Gastrocnemius medialis (tissue), 3 donors: ENCODE data around the genes SLC25A48 and KIF20A.

GRCh38 chr5:135705694-135706519, 127.1 kb upstream of the CXCL14 start:
- PRO-cap: no peak
- RAMPAGE, long total RNA, 3 experiments: no peak in any of the 3 experiments

DNA sequence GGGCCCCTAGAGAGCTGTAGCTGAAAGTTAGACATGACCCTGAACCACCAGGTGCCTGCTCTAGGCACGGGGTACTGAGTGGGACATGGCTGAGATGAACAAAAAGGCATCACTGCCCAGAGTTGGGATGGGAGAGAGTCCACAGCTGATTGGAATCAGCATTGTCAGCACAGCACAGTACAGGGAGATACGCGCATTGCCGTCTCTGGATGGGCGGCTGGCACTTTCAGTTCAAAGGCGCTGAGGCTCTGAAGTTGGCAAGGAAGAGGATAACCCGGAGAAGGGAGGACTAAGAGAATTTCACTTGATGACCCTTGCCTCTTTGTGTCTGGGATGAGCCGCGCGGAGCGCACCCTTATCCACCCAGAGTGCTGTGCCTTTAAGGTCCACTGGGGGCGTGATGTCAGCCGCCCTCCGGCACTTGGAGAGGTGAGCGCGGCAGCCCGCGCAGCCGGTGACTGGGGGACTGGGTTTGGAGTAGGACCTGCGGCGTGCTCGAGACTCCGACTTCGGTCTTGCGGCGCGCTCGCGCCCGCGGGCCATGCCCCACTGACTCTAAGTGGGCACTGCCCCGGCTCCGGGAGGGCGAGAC, at the start of gene SLC25A48:
Gene SLC25A48, plus strand, starts transcription at position 420 of the 592 bp plus-strand sequence.
- PRO-cap: unidirectional peak, plus-strand start at position 432 of the sequence
- RAMPAGE, long total RNA, 3 experiments: no peak in any of the 3 experiments

GRCh38 chr5:135951522-135952244, 3.1 kb downstream of the LECT2 start:
- PRO-cap: no peak
- RAMPAGE, long total RNA, 3 experiments: no peak in any of the 3 experiments

DNA sequence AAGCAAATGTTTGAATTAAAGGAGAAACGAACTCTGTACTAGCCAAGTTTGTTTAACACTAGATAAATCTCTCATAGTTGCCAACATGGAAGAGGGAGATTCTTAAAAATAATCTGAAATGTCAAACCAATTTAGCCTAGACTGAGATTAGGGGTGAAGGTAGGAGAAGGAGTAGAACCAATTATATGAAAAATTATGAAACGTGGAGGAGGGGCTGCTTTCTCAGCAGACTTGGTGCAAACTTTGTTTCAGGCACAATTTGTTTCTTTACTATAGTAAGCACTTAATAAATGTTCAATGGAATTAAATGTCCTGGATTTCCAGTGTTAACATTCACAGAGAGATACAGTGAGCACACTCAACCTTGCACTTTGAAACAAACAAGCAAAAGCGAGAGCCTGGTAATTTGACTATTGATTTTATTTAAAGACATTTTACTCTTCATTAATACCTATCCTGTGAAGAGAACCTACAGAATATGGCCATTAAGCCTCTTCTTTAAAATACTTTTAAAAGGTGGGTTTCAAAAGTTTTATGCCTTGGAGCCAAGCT, 992 bp downstream of the LECT2 start:
- PRO-cap: no peak
- RAMPAGE, long total RNA, 3 experiments: no peak in any of the 3 experiments

GRCh38 chr5:136024346-136024547, 4.5 kb upstream of the TGFBI start:
- PRO-cap: no peak
- RAMPAGE, long total RNA, 3 experiments: no peak in any of the 3 experiments

- PRO-cap: no peak
- RAMPAGE, long total RNA, 3 experiments: no peak in any of the 3 experiments
Observed at GRCh38 chr5:136043684-136044554, 15.1 kb downstream of the TGFBI start.

GRCh38 chr5:136046112-136047070, 17.6 kb downstream of the TGFBI start:
- PRO-cap: no peak
- RAMPAGE, long total RNA, 3 experiments: no peak in any of the 3 experiments

GRCh38 chr5:136047153-136047527, 18.4 kb downstream of the TGFBI start:
- PRO-cap: no peak
- RAMPAGE, long total RNA, 3 experiments: no peak in any of the 3 experiments

DNA sequence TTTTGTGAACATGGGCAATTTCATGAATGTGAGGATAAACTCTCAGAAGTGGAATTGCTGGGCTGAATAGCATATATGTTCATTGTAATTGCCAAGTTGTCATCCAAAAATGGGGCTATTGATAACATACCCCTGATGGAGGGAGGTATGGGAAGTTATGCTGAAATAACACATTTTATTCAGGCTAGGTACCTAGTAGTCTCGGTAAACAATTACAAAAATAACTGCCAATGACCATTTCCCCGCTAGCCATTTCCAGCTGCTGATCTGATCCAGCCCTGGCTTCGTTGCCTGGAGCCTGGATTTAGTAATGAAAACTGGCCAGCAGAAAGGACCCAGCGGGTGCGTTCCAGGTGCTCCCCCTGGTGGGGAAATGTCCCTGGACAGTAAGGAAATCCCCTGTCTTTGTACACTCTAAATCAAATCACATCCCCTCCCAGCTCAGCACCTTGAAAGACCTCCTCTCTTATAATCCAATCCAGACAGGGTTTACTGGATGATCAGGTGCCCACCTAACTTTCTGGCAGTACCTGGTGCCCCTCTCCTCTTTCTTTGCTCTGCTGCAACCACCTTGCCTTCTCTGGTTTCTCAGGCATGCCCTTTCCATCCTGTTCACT, 50.3 kb upstream of the SMAD5 start:
- PRO-cap: no peak
- RAMPAGE, long total RNA, 3 experiments: no peak in any of the 3 experiments

GRCh38 chr5:137072553-137073186, 426.5 kb downstream of the SPOCK1 start:
- PRO-cap: no peak
- RAMPAGE, long total RNA, 3 experiments: no peak in any of the 3 experiments

DNA sequence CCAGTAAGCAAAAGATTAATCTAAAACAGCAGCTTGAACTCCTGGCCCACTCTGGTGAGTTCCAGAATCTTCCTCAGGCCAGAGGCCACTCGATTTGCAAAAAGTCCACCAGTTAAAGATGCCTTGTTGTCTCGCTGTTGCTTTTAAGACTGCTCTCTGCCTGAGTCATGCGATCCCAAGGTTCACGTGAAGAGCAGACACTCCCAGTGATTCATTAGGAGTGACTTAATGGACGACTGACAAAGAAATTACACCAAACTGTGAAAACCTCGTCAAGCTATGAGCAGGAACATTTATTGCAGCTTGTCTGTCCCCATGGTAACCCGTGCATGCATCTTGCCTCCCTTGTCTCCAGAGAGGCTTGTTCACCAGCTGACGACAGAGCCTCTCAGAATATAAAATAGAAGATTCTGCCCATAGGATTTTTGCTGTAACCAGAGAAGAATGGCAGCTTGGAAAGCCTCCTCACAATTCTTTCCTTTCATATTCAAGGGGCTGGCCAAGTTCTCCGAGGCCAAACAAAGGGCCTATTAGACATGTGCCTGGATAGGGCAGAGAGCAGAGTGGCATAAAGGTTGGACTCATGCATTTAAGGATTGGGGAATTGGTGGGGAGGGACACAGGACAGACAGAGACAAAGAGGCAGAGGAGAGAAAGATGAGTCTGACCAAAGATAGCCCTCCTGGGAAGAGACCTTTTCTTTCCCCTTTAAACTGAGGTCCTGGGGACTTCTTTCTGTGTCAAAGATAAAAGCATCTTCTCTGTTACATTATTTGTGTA, 352.6 kb downstream of the SPOCK1 start:
- PRO-cap: no peak
- RAMPAGE, long total RNA, 3 experiments: no peak in any of the 3 experiments

GRCh38 chr5:137254650-137255271, 244.4 kb downstream of the SPOCK1 start:
- PRO-cap: no peak
- RAMPAGE, long total RNA, 3 experiments: no peak in any of the 3 experiments

- PRO-cap: unidirectional peak, minus-strand start at chr5:137622068
- RAMPAGE, long total RNA, 3 experiments: no peak in any of the 3 experiments
Observed at GRCh38 chr5:137621924-137622165, 114.0 kb downstream of the KLHL3 start.

- PRO-cap: no peak
- RAMPAGE, long total RNA, 3 experiments: no peak in any of the 3 experiments
Observed at GRCh38 chr5:138054764-138055667, 22.1 kb upstream of the FAM13B start.

GRCh38 chr5:138178874-138179626, at the start of gene KIF20A:
KIF20A (plus strand) TSS chr5:138179112.
- PRO-cap: unidirectional peak, minus-strand start at chr5:138178955
- RAMPAGE, long total RNA, 3 experiments: start-site peak on the plus strand in 1 of 3 experiments, at chr5:138179108-138179154 at its widest, 6 reads per replicate

DNA sequence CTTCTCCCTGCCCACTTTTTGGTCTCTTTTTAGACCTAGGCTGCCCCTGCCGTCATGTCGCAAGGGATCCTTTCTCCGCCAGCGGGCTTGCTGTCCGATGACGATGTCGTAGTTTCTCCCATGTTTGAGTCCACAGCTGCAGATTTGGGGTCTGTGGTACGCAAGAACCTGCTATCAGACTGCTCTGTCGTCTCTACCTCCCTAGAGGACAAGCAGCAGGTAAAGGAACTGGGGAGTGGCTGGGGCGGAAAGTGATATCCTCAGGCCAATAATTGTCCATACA, 656 bp downstream of the KIF20A start:
- PRO-cap: no peak
- RAMPAGE, long total RNA, 3 experiments: no peak in any of the 3 experiments

GRCh38 chr5:138222767-138223356, 9.7 kb upstream of the CDC23 start:
- PRO-cap: no peak
- RAMPAGE, long total RNA, 3 experiments: no peak in any of the 3 experiments

DNA sequence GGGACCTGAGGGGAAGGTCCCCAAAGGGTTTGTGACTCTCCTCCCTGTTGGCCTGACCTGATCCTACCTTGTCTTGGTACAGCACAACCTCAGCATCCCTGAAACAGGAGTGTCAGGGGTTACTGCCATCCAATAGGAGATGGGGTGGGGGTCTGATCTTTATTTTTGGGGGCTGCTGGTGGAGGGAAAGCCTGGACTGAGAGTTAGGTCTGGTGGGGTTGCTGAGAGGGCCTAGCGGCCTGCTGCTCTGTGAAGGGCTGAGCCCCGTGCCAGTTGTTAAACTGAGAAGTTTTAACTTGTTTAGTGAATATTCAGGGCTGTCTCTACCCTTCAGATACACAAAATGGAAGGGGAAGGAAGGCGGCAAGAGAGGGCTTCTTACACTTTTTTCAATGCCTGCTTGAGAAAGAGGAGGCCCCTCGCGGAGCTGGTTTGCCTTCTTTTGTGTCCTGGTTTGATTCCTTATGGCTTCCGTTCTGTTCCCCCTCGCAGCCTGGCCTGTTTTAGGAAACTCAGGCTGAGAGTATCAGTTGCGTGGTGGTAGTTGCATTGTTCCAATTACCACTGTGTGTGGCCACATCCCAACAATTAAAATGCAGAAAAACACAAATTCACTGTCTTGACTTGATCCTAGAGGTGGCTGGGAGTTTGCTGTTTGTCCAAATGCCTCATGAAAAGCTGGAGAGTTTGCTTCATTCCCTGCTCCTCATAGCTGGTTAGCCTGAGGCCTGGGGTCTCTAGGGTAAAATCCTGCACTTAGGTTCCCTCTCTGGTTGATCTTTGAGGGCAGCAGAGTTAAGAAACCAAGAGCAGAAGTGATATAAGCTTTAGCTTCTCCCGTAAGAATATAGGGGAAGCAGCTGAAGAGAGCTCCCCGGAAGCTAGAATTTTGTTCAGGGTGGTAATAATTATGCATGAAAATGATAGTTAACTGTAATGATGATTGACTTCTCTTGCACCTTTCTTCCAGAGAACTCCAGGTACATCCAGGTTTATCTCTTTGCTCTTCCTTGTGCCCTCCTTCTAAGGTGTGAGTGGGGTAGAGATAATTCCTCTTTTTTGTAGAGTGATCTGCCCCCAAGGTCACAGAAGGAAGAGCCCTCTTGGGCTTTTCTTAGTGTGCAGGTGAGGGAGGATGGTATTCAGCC, 1.2 kb downstream of the FAM53C start:
- PRO-cap: no peak
- RAMPAGE, long total RNA, 3 experiments: no peak in any of the 3 experiments

DNA sequence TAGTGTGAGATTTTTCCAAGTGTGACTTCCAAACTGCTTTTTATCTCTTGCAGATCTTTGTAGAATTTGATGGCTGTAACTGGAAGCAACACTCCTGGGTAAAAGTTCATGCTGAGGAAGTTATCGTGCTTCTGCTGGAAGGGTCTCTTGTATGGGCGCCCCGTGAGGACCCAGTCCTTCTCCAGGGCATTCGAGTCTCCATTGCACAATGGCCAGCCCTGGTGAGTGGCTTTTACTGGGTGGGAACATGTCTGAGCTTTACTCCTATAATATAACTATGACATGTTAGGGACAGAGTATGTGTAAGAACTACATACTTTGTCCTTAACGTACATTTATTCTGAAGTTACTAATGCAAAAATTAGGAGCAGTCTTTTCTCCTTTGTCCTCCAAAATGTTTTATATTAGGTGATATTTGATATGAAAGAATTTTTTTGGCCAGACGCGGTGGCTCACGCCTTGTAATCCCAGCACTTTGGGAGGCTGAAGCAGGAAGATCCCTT, 20.2 kb downstream of the KDM3B start:
- PRO-cap: no peak
- RAMPAGE, long total RNA, 3 experiments: no peak in any of the 3 experiments

GRCh38 chr5:138466195-138467155, 1.2 kb downstream of the EGR1 start:
- PRO-cap: no peak
- RAMPAGE, long total RNA, 3 experiments: no peak in any of the 3 experiments